ENCODE data around the gene TARBP1.

DNA sequence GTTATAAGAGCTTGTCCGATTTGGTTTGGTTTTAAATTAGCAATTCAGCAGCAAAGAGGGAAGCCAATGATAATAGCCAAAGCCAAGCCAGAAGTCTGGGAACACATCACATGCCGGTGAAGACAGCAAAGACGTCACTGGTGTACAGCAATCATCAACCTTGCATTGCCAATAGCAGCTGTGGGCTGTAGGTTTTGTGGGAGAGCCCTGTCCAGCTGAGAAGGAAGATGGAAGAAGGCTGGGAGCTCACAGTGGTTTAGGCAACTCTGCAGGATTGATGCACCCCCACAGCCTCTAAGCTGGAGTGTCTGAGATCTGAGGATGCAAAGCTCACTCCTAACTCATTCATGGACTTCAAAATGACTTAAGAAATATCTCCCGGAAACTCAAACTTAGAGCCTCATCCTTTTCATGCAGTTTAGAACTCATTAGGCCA lies 338.6 kb downstream of the SIPA1L2 start:
- RRBS: no CpG with 5 or more reads among the region's 4 CpGs

DNA sequence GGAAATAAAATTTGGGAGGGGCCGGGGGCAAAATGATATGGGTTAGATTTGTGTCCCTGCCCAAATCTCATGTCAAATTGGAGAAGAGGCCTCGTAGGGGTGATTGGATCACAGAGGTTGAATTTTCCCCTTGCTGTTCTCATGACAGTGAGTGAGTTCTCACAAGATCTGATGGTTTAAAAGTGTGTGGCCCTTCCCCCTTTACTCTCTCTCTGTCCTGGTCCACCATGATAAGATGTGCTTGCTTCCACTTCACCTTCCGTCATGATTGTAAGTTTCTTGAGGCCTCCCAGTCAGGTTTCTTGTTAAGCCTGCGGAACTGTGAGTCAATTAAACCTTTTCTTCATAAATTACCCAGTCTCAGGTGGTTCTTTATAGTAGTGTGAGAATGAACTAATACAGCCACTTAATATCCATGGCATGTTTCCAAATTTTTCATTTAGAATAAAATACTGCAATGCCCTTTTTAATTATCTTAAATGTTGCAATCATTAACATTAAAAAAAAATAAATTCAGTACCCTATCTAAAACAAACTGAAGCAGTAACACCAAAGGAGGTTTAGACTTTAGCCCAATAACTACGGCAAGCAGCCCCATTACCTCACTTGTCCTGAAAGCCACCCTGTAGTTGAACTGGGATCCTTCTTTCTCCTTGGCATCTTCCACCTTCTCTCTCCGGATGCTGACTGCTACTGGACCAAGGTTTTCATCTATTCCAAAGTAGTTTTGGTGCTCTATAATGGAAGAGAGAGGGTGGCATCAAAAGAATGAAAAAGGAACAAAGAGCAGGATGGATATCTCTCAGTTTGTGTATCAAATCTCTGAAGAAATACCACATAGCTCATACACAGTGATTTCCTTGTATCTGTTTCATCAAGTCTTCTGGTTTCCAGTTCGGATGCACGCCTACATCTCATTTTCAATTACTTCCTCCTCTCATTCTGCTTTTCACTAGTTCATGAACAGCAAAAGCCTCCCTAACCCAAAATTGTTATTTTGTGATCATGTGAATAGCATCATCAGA lies 136.7 kb downstream of the SIPA1L2 start:
- RRBS: no CpG with 5 or more reads among the region's 8 CpGs

- RRBS: no CpG with 5 or more reads among the region's 12 CpGs
Observed at GRCh38 chr1:232598960-232599906, 30.7 kb downstream of the SIPA1L2 start.

GRCh38 chr1:232600267-232601051 lies 29.5 kb downstream of the SIPA1L2 start:
- RRBS: no CpG with 5 or more reads among the region's 5 CpGs

- RRBS: no CpG with 5 or more reads among the region's 2 CpGs
Observed at GRCh38 chr1:233242888-233243168, 52.7 kb downstream of the PCNX2 start.

DNA sequence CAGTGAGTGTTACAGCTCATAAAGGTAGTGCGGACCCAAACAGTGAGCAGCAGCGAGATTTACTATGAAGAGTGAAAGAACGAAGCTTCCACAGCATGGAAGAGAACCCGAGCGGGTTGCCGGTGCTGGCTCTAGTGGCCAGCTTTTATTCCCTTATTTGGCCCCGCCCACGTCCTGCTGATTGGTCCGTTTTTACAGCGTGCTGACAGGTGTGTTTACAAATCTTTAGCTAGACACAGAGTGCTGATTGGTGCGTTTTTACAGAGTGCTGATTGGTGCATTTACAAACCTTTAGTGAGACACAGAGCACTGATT lies 68.3 kb downstream of the MAP3K21 start:
- RRBS: no CpG with 5 or more reads among the region's 11 CpGs

GRCh38 chr1:233520254-233520962 lies 93.5 kb upstream of the KCNK1 start:
- RRBS: no CpG with 5 or more reads among the region's 6 CpGs

DNA sequence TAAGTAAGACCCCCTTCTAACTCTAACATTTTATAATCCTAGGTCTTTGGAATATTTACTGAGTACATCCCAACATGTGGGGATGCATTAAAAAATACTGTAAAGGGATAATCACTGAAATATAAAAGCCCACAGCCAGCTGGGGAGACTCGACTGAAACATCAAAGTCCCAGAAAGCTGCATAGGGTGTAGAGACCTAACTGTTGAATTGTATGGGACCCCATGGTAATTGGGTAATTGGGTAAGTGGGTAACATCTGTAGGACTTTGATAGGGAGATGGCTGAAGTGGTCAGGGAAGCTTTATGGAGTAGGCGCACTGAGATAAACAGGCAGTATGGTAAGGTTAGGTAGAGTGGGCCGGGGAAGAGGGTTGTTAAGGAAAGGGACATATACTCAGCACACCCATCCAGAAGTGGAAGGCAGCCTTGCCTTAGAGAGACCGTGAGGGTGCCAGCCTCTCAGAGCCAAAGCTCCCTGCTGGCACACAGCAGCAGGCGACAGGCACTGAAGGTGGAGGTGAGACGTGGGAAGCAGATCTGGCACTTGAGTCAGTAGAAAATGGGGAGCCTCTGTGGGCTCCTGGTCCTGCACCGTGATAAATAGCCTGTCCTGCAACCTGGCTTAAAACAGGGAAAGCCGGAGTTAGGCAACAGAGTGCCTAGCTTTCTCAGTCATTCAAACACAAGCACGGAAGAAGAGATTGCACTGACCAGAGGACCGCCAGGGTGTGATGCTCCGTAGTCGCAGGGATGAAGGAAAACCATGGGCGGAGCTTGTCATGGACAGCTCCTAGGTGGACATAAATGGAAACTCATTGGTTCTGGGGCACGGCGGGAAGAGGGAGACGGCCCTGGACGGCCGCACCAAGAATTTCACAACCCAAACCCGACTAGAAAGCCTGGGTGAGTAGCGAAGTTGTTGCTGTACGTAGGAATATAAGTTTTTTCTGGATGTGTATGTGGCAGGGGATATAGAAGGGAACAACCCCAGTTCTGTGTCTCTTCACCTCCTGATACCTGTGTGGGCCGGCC lies 15.4 kb downstream of the KCNK1 start:
- RRBS: no CpG with 5 or more reads among the region's 22 CpGs

- RRBS: no CpG with 5 or more reads among the region's 4 CpGs
Observed at GRCh38 chr1:233714541-233715443, 100.9 kb downstream of the KCNK1 start.

GRCh38 chr1:233723485-233723822 lies 109.5 kb downstream of the KCNK1 start:
- RRBS: no CpG with 5 or more reads among the region's 5 CpGs

GRCh38 chr1:233724231-233724668 lies 110.3 kb downstream of the KCNK1 start:
- RRBS: no CpG with 5 or more reads among the region's 11 CpGs

- RRBS: no CpG with 5 or more reads among the region's 5 CpGs
Observed at GRCh38 chr1:234372466-234372839, 803 bp upstream of the COA6 start.

DNA sequence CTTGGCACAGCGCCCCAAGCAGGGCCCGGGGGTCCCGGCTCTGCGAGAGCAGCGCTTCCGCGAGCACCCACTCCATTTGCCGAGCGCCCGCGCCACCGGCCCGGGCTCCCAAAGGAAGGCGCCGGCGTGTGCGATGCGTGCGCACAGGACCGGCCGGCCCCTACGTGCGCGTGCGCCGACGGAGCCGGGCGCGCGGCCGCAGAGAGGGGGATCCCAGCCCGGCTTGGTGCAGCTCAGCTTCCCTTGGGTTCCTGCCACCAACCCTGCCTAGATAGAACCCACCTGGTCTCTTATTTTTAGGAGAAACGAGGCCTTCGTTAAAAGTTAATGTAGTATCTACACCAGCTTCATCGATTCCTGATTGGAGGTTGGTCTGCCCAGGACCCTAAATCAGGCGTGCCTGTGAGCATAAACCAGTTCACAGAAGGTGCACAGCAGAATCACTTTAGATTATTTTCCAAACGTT lies at the start of gene TARBP1:
Gene TARBP1 (minus strand): TSS at position 152 of the 466 bp plus-strand sequence.
- RRBS: 0% methylated on average over 10 of the region's 38 CpGs

DNA sequence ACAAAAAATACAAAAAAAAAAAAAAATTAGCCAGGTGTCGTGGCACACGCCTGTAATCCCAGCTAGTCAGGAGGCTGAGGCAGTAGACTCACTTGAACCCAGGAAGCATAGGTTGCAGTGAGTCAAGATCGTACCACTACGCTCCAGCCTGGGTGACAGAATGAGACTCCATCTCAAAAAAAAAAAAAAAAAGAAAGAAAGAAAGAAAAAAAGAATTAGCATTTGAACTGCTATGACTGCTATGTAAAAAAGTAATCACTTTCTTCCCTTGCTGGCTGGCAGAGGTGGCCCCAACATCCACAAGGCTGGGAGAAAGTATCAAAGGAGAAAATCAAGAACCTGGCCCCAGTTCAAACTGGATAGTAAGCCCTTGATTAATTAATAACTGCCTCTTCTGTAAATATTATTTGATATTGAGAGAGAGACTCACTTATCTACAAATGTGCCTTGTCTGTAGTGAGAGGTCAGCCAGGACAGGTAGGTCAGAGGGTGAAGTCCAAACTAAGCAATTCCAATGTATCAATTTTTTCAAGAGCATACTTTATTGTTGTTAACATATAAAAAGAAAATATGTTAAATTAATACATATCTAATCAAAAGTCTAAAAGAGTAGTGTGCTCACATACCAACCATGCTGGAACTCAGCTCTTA lies 23.7 kb upstream of the TARBP1 start:
- RRBS: no CpG with 5 or more reads among the region's 4 CpGs

- RRBS: no CpG with 5 or more reads among the region's 4 CpGs
Observed at GRCh38 chr1:234509438-234509648, 30.4 kb upstream of the TARBP1 start.

- RRBS: no CpG with 5 or more reads among the region's 11 CpGs
Observed at GRCh38 chr1:234518824-234519322, 39.9 kb upstream of the TARBP1 start.

- RRBS: no CpG with 5 or more reads among the region's 11 CpGs
Observed at GRCh38 chr1:234520657-234521265, 41.8 kb upstream of the TARBP1 start.

DNA sequence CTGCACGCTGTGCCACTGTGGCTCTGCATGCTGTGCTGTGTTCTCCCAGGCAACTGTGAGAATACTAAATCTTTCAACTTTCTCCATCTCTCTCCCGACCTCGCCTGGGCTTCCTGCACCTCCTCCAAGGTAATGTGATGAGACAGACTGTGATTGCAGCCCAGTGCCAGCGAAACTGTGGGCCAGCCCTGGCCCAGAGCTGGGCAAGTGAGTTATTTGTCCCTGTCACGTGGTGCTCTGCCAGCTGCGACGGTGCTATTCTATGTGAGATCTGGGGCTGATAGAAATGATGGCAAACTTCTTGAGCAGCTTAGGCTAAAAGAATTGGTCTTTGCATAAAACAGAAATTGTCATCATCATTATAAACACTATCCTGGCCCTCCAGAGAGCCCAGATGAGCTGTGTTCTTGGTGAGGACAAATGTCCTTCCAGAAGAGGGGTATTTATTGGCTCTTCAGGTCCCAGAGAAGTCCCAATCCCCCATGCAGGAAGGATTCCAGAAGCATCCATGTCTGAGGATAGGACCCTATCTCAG lies 63.5 kb upstream of the TARBP1 start:
- RRBS: no CpG with 5 or more reads among the region's 7 CpGs

DNA sequence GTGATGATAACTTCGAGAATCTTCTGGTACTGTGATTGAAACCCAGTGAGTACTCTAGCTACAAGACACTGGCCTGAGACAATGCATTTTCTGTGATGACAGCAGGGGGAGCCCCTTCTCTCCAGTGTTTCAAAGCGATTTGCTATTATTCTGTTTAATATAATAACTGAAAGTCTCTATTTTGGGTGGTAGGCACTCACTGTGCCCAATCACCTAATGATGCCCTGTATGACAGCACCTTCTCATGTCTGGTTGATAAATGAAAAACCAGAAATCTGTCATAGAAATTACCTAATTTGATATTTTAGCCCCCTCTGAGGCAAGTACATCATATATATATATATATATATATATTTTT lies 12.0 kb downstream of the IRF2BP2 start:
- RRBS: no CpG with 5 or more reads among the region's 2 CpGs

DNA sequence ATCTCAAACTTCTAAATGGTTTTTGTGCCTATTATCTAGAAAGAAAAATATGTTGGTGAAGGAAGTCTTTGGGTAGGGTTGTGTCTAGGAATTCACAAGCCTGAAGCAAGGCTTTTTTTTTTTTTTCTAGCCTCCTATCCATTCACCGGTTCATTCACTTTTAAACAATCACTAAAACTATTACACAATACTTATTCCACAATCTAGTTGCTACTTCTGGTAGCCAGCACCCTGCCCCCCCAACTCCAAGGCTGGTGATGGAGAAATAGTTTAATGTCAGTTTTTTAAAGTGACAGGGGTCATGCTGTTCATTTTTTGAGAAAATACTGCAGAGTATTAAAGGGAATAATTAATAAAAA lies 11.0 kb downstream of the IRF2BP2 start:
- RRBS: no CpG with 5 or more reads among the region's 1 CpG

Measured in PFSK-1 (cell line).